ENCODE results near the gene BHLHE23.

DNA sequence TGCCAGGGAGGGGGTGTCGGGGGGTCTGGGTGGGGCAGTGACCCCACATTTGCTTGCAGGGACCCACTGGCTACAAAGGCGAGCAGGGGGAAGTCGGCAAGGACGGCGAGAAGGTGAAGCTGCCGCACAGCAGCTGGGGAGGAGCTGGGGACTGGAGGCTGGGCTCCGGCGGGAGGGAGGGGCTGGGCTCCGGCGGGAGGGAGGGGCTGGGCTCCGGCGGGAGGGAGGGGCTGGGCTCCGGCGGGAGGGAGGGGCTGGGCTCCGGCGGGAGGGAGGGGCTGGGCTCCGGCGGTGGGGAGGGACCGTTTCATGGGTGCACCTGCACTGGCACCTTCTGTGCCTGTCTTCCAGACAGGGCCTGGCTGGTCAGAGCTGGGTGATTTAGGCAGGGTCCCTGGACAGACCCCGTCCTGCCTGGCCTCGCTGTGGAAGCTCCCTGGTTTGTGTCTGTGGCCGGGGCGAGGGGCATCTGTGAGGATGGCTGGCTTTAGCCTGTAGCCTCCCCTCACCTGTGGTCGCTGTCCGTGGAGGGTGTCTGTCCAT, 8.1 kb downstream of the COL9A3 start:
- PRO-cap = unidirectional peak, minus-strand start at position 146 of the sequence

DNA sequence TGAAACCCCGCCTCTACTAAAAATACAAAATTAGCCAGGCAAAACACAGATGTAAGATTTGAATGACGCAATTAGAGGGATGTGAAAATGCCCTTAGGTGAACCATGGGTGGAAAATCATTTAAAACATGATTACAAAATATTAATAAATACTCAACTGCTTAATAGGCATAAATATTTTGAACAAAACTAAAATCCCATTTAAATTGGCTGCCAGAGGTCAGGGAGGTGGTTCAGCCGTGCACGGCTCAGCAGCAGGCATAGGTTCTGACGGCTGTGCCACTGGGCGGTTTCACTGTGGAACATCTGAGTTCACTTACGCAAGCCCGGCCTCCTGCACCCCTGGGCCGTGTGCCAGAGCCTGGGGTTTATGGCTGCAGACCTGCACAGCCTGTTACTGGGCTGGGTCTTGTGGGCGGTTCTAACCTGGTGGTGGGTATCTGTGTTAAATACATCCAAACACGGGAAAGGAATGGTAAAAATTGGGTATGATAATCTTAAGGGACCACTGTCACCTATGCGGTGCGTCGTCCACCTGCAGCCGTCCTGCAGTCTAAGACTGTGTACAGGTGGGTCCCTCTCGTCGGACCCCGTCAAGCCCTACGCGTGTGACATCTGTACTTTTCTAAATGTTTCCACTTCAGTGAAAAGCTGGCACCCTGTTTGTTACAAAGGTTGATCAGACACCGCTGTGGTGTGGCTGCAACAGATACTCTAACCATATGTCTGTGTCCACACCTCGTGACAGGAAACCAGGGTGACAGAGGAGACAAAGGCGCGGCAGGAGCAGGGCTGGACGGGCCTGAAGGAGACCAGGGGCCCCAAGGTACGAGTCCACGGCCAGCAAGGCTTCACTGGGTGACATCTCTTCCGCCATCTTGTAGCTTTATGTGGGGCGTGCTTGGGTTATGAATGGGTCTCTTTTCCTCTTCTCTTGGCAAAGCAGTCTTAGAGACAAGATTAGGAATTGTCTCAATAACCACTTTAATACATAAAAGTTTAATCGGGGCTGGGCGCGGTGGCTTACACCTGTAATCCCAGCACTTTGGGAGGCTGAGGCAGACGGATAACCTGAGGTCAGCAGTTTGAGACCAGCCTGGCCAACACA, 21.4 kb downstream of the COL9A3 start:
- PRO-cap = bidirectional peak, plus-strand start at position 771 of the sequence, minus-strand start at position 695 of the sequence

DNA sequence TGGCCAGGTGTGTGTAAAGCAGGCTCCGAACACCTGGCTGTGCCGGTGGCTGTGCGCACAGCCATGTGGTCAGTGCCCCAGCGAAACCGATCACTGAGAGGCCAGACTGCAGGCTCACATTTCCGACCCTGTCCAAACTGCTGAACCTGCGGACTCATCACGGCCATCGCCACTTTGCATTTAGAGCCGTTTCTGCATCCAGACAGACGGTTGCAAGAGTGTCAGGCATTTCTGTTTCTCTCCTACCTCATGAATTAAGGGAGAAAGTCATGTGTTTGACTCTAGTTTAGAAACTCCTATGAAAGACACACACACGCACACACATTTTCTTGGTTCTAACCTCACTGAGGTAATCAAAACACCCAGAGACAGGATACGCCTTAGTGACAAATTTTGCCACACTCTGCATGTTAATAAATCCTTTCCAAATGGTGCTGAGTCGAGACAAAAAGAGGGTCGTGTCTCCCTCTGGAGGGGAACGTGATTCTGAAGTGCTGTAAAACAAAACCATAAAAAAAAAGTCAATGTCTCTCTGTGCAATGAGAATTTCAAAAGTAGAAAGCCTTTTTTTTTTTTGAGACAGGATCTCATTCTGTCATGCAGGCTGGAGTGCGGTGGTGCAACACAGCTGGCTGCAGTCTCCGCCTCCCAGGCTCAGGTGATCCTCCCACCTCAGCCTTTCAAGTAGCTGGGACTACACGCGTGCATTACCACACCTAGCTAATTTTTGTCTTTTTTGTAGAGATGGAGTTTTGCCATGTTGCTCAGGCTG, 31.0 kb upstream of the TCFL5 start:
- PRO-cap = no peak

DNA sequence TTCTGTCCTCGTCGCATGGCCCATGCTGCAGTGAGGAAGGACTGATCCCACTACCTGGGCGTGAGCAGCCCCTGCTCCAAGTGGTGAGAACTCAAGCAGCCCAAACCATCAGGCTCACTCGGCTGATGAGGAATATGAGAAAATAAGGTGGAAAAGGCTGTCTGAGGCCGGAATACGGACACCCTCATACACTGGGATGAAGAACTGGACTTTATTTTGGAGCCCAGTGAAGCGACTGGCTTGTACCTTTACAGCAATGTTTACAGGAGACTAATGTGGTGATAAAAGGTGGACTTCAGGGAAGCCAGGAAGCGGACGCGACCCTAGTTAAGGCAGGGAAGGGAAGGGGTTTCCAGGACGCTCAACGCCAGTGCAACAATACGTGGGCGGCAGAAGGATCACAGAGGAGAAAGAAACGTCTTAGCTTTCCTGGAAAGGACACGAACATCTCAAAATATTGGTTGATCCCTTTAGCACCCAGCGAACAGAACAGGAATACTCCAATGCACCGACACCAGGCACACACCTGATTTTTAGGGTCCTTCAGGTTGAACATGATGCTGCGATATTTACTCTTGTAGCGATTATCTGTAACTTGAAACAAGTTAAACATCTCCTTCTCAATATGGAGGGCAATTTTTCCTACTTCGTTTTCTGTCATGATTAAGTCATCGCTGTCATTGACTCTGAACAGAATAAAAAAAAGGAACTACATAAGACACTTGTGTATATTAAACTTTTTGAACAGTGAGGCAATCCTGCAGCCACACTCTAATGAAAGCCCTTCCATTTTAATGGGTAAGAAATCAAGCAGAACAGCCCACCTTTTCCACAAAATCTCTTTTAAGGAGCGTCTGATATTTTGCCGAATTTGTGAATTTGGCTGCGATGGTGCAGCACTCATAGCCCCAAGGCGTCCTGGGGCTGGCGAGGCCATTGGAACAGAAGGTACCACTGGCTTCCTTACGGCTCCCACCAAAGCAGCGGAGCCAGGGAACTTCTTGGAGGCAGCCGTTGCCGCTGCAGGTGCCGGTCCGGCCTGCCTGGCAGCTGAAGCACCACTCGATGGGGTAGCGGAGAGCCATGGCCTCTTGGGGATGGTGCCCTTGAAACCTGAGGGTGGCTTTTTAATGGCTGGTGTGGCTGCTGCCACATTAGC, 30.2 kb downstream of the DIDO1 start:
- PRO-cap = no peak

- PRO-cap = no peak
Observed at GRCh38 chr20:62910497-62911495, 15.5 kb downstream of the DIDO1 start.

DNA sequence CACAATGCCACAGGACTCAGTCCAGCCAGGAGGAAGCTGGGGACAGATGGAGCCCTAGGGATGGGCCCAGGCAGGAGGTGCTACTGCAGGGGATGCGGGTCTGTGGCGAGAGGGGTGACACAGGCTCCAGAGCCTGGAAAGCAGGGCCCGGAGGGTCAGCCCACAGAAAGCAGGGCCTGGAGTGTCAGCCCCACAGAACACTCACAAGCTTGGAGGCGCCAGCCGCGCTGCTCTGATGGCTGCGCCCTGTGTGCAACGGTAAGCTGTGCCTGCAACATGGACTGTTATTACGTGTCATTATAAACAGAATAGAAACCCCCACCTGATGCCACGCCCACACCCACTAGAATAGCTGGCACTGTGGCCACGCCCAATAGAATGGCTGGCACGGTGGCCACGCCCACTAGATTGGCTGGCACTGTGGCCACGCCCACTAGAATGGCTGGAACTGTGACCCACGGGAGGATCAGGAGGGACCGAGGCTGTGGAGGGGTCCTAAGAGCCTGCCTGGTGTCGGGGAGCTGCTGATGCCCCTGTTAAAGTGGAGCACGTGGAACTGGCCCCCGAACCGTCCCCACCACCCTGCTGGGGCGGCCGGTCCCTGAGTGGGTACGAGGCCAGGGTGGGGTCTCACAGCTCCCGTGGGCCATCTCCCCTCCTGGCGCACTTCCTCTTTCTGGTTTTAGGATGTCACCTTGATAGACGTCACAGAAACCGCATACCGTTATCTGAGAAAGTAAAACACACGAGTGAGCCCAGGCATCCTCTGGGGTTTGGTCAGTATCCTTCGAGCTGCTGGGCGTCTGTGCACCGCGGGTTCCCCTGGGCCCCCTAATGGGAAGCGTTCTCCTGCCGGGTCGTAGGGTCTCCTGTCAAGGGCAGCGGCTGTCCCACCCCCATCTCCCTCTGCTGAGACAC, 25.2 kb downstream of the SLC17A9 start:
- PRO-cap = no peak

- PRO-cap = no peak
Observed at GRCh38 chr20:63006745-63007600, at the start of gene BHLHE23. Gene BHLHE23, minus strand, starts transcription at chr20:63006964.

DNA sequence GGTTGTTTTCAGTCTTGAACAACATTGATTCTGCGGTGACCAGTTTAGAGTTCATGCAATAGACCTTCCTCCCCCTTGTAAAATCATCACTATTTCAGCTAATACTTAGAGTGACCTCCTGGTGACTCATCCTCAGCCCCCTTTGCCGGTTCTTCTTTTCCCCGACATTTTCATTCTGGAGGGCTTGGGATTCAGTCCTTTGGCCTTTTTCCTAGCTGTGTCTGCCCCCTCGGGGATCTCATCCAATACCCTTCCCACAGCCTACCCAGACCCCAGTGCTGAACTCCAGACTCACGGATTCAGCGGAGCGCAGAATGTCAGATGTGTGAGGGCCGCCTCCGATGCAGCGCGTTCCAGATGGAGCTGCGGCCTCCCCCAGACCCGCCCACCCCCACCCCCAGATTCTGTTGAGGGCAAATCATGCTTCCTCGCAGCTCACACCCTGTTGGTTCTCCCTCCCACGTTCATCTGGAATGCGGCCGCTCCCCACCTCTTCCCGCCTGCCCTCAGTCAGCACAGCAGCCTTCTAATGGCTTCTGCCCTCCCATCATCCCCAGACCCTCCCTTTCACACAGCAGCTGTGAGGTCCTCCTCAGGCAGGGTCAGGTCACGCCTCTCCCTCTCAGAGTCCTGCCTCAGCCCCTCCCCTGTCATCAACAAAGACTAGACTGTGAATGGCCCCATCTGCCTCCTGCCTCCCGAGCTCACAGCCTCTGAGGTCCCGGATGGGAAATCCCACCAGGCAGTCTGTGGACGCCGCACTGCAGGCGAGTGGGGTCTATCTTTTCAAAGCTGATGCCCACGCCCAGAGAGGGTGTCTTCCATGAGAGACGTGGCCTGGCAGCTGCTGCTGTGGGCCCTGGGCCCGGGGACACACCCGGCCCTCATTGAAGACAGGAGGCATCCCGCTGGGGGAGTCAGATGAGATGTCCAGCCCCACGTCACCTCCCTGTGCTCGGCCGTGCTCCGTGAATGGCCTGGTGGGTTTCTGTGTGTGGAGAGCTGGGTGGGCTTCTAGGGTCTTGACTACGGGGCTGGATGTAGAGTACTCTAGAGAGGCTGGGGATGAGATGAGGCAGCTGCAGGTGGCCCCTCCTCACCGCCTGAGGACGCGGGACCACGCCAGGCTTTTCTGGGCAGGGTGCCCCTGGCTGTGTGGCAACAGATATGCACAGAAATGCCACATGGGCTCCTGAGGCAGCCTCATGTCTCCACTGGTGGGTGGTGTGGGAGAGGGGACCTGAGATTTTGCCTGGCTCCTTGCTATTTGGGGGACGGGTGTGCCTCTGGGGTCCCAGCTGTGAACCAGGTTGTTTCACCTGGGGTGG, 8.0 kb upstream of the BHLHE23 start:
- PRO-cap = no peak

DNA sequence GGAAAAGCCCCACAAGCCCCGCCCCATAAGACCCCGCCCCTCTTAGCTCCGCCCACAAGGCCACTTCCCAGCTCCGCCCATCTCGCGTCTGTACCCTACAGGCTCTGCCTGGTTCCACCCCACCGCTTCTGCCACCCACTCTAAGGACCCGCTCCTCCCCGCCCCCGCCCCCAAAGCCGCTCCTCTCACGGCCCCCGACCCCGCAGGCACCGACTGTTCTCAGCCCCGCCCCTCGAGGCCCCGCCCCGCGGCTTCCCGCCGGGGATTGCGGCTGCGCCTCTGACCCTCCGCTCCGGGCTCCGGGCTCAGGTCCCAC, 65.0 kb upstream of the BHLHE23 start:
- PRO-cap = no peak

GRCh38 chr20:63215051-63215850, 680 bp downstream of the YTHDF1 start:
- PRO-cap = no peak

GRCh38 chr20:63216641-63217307, 843 bp upstream of the YTHDF1 start:
- PRO-cap = no peak

GRCh38 chr20:63288426-63289702, 4.1 kb upstream of the COL20A1 start:
- PRO-cap = no peak

- PRO-cap = no peak
Observed at GRCh38 chr20:63335753-63336203, 25.4 kb downstream of the CHRNA4 start.

- PRO-cap = no peak
Observed at GRCh38 chr20:63521457-63522419, 1.2 kb downstream of the PPDPF start.

- PRO-cap = no peak
Observed at GRCh38 chr20:63522479-63522830, 1.9 kb downstream of the PPDPF start.

GRCh38 chr20:63536202-63537139, 705 bp downstream of the PTK6 start:
- PRO-cap = bidirectional peak, plus-strand start at chr20:63536546, minus-strand start at chr20:63536435

DNA sequence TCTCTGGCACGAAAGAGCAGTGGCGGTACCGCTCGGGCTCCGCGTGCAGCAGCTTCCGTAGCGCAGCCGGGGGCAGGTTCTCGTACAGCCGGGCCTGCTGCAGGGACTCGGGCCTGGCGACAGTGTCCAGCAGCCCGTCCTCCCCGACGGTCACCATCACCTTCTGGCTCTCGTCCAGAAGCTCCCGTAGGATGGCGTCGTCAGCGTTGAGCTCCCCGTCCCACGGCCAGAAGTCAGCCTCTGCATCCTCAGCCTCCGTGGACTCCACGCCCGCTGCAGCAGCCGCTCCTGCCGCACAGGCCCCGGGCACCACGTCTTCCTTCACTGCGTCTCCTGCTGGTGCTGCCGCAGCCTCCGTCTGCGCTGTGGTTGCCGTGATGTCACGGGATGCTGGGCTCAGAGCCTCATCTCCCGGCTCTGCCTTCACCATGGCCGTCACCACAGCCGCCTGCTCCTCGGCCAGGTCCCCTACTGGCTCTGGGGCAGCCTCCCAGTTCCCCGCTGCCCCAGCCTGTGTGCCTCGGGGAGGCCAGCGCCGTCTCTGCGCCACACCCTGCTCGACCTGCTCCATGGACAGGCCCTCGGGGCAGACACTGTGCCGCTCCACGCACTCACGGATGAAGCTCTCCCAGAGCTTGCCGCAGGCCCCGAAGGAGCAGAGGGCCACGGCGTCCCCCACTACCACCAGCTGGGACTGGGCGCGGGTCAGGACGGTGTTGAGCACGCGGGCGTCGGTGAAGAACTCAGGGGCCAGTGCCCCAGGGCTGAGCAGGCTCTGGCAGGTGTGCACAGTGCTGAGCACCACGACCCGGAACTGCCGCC, 8.4 kb downstream of the HELZ2 start:
- PRO-cap = no peak

DNA sequence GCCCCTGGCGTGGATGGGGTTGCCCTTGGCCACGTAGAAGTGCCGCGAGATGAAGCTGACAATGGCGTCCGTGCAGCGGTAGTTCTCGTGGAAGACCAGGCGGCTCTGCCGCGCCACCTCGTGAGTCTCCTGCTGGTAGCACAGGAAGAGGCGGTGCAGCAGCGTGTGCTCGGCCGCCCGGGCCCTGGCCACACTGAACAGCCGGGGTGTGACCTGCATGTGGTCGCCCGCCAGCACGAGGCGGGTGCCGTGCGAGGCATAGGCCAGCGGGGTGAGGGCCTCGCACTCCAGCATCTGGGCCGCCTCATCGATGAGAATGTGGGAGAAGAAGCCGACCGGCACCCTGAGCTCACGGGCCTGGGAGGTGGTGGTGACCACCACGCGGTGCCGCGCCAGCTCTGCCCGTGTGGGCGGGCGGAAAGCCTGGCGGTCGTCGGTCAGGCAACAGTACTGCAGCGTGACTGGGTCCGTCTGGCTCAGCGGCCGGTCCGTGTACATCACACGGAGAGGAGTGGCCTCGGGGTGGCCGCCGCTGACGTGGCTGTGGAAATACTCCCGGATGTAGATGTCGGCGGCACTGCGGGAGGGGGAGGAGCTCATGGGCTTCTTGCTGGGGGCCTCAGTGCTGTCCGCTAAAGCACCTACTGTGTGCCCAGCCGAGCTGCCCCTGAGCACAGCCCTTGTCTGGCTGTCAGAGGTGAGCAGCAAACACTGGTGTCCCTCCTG, 6.8 kb downstream of the HELZ2 start:
- PRO-cap = no peak

GRCh38 chr20:63567777-63568331, 6.2 kb downstream of the HELZ2 start:
- PRO-cap = no peak

GRCh38 chr20:63582941-63583562, 9.0 kb upstream of the HELZ2 start:
- PRO-cap = no peak

All from ileum (tissue), 1 donor.